Colon Carcinoma Metastatic in the Lung (tissue), 2 donors: Measurements from ENCODE around the gene TMPRSS2.

DNA sequence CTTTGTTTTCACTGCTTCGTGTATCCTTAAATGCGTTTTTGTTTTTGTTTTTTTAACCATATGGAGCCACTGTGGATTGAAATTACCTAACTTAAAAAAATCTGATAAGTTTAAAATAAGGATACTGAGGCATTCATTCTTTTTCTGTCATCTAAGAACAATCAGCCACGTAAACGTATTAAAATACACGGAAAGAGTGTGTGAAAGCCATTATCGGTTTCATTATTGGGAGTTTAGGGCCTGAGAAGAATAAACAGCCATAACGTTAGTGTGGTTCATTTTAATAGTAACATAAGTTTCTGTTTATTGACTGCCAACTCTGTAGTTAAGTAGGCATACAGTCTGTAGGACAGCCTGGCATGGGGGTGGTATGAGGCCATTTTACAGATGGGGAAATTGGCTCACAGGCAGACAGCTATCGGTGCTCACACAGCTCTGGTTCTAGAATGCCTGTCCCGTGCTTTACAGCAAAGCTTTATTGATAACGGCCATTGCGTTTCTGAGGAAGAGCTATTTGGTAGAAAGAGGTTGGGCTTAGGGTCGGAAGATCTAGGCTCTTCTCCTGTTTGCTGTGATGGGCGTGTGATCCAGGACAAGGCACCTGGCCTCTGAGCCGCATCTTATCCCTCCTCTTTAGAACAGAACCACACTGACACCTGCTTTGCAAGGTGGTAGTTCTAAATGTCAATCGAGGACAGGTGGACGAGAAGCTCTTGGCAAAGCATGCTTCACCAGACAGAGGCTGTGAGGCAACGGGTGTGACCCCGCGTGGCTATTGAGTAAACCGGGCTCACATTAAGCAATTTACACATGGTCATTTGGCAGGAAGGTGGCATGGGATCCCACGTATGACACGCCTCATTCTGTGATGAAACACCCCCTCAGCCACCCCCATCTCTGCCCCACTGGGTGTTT lies 14.8 kb downstream of the ETS2 start:
- PRO-cap, 2 experiments, result no peak in any of the 2 experiments

DNA sequence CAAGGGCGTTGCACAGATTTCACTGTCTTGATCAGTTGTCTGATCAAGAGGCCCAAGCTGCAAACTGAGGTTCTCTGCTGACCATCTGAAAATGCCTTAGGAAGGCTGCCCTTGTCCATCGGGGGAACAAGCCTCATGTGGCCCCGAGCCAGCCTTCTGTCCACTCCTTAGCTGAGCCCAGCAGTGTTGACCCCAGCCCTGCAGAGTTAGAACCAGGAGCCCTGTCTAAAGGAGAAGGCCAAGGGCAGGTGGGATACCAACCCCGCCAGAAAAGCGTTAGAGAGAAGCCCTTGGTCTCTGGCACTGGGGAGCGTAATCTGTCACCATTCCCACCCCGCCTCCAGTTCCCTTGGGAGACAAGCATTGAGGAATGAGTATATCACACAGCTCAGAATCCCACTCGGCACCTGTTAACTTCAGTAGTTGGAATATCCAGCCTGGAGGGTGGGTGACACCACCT lies 16.2 kb downstream of the ETS2 start:
- PRO-cap, 2 experiments, result no peak in any of the 2 experiments

- PRO-cap, 2 experiments, result no peak in any of the 2 experiments
Observed at GRCh38 chr21:38823779-38824915, 18.4 kb downstream of the ETS2 start.

- PRO-cap, 2 experiments, result peak in 1 of 2 experiments; most common minus-strand start chr21:38825523 (in 1)
Observed at GRCh38 chr21:38825192-38825667, 19.5 kb downstream of the ETS2 start.

DNA sequence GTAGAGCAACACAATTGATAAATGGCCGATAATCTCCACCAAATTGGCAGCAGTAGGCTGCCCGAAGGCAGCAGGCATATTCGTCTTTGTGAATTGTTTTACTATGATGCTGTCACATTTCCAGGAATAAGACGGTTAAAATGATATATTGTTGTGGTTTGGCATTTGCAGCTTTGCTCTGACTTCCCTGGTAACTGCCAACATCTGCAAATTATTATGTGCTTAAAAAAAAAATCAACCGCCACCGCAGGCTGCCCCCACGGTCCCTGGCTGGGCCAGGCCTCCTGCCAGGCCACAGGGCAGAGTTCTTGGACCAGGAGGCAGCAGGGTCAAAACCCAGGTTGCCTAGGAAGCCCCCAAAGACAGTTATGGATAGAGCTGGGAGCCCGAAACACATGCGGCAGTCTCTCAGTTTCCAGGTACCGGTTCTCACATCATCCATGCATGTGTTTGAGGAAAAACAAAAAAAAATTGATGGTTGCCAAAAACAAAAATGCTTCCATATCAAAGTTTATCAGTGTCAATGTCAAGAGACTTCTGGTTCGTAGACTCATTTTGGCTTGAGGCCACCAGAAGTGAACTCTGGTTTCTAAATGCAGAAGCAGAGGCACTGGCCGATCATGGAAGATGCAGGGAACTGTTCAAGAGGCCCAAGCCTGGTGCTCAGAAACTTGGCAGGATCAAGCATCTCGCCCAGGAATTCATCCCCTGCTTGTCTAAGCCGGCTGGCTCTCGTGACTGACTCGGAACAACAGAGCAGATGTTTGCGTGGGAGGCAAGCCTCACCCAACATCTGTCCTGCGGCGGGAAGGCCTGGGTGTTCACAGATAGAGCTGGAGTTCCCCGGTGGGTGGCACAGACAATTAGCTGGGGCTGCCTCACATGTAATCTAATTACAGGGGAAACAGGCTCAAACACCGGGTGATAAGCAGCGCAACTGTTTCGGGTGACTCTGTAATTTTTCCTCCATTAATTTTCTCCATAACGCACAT lies 179.6 kb downstream of the ETS2 start:
- PRO-cap, 2 experiments, result no peak in any of the 2 experiments

DNA sequence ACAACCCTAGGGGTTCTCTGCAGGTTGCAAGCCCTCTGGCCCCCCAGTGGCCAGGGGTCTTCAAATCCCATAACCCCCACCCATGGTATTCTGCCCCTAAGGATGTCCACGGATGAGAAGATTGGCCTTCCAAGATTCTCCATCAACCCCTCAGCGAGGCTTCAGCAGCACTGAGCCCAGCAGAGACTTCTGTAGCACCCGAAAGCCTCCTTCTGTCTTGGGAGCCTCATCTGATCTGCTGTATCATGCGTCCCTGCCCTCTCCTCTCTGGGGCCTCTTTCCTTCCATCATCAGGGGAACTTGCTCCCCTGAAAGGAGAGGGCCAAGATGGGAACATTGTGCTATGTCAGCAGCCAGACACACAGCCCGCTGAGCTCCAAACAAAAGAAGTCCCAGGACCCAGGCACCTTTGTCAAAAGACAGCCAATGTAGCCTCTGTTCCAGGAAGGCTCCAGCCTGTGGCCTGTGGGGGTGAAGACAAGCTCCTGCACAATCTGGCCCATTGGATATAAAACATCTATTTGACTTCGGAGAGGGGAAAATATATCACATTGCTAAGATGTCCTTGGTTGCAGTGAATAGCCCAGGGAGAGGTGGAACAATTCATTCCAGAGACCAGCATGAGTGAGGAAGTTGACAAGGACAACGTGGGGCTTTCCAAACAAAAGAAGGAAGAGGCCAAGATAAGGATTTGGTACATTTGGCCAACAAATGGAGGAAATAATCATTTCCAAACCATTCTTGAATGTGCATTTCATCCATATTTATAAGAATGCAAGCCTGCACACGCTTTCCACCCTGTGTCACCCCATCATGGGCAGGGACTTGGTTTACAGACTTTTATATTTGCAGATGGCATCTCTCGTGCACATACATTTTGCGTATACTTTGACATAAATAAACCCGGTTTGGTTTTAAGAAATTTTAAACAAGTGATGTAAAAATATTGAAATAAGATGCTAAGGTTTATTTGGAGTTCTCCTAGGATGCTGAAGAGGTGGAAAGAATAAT lies 186.9 kb downstream of the ETS2 start:
- PRO-cap, 2 experiments, result no peak in any of the 2 experiments

- PRO-cap, 2 experiments, result no peak in any of the 2 experiments
Observed at GRCh38 chr21:38997141-38997773, 186.0 kb downstream of the PSMG1 start.

GRCh38 chr21:39087681-39088564 lies 95.3 kb downstream of the PSMG1 start:
- PRO-cap, 2 experiments, result no peak in any of the 2 experiments

DNA sequence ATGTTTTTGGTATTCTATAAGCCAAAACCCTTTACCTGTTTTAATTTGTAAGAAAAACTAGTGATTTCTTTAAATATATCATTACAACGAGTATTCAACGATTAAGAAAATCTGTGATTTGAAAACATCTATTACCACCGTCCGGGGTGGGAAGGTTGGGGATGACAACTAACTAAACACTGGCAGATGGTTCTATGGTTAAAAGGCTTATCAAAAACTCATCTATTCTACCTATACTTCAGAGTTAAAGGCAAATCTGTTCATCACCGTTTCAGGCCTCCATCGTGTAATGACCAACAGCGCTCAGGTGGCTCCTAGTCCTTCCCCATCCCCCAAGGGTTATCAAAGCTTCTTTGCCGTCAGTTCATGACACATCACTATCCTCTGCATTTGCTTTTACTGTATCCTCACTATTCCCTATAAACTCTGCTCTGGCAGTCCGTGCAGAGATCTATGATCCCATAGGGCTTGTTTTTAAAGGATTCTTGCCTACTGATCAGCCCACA lies 8.3 kb downstream of the HMGN1 start:
- PRO-cap, 2 experiments, result no peak in any of the 2 experiments

DNA sequence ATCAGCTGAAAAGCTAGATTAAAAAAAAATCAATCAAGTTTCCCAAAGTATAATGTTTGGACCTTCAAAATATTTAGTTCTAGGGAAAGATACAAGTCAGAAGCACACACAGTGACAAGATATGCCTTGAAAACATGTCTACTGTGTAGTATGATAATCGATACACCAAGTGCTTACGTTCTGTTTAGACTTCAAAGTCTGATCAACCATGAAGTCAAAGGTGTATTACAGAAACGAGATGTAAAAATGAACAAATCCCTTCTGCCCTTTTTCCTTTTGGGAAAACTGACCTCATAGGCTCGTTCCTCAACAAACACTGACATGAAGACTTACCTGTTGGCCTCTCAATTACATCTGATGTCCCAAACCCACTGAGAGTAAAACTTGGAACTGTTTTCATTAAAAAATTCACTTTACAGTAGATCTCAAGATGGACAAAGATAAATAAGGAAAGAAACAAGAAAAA lies 2.3 kb downstream of the HMGN1 start:
- PRO-cap, 2 experiments, result no peak in any of the 2 experiments

- PRO-cap, 2 experiments, result peak in 1 of 2 experiments; most common minus-strand start chr21:41169856 (in 1)
Observed at GRCh38 chr21:41169463-41170063, 1.6 kb downstream of the BACE2 start.

GRCh38 chr21:41186864-41187721 lies 19.1 kb downstream of the BACE2 start:
- PRO-cap, 2 experiments, result no peak in any of the 2 experiments

DNA sequence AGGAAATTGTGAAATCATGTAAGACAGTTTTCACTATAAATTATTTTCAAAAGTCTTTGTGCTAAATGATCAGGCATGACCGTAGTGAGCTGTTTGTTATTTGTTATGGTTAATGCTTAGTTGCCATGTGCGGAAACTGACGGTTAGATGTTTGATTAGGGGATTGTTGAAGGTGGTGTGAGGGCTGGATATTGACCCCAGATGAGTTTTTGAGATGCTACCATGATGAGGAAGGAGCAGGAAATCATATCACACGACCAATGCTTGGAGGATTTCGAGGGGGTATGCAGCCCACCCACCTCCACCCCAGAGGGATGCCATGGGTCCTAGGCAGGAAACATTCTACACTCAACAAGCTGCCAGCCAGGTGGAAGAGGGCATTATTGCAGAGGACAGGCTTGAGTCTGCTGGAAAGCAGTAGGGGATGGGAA lies 34.1 kb downstream of the BACE2 start:
- PRO-cap, 2 experiments, result no peak in any of the 2 experiments

DNA sequence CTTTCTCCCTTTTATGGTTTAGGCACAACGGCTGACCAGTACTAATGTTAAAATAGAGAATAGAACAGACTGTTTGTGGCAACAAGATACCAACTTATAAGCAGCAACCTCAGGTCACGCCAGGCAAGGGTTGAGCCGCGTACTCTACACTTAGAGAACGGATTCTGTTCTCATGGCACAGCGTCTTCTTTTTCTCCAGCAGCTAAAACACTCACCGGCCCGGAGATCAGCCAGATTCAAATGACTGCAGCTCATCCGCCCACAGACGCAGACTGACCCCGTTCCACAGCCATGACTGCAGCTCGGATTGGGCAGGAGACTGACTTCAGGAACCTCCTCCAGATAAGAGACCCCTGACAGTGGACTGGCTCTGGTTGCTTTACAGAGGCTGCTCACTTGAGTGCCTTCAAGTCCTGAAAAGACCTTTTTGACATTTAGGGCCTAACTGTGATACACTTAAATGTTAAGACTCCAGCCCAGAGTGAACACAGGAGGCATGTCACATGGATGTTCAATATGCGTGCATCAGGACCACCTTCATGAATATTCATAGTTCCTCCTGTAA lies 42.4 kb downstream of the BACE2 start:
- PRO-cap, 2 experiments, result no peak in any of the 2 experiments

DNA sequence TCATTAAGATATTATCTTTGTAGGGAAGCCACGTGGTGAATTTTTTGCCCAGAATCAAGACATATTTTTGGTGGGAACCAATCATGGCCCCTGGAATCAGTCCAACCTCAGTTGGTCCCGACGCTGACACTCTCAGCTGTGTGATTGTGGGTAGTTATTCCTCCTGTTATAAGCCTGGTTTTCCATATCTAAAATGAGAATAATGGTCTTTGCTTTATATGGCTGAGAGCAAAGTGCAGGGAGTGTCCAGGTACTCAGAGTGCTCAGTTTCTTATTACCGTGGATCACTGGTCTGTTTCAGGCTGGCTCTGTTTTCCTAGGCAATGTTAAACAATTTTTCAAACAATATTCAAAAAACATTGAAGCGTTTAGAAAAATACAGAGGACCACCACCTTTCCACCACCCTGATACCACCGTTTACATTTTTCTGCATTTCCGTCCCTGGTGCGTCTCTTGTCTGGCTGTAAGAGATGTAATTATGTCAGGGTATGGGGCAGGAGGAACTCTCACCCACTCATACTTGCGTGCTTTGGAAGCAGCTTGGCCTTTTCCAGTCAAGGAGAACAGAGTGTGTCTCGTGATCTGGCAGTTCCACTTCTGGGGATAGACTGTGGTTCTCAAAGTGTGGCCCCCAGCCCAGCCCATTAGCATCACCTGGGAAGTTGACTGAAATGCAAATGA lies 6.6 kb downstream of the MX1 start:
- PRO-cap, 2 experiments, result no peak in any of the 2 experiments

DNA sequence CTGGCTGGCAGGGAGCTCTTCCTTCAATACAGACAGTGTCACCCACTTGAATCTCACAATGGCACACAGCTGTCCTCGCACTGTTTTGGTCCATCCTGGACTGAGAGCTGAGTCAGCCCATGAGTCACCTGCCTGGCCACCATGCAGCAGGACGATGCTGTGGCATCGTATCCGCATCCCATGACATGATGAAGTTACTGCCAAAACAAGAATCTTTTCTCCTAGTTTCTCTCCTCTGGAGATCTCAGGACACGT lies 6.0 kb downstream of the TMPRSS2 start:
- PRO-cap, 2 experiments, result peak in 1 of 2 experiments; most common minus-strand start position 60 of the sequence (in 1)

DNA sequence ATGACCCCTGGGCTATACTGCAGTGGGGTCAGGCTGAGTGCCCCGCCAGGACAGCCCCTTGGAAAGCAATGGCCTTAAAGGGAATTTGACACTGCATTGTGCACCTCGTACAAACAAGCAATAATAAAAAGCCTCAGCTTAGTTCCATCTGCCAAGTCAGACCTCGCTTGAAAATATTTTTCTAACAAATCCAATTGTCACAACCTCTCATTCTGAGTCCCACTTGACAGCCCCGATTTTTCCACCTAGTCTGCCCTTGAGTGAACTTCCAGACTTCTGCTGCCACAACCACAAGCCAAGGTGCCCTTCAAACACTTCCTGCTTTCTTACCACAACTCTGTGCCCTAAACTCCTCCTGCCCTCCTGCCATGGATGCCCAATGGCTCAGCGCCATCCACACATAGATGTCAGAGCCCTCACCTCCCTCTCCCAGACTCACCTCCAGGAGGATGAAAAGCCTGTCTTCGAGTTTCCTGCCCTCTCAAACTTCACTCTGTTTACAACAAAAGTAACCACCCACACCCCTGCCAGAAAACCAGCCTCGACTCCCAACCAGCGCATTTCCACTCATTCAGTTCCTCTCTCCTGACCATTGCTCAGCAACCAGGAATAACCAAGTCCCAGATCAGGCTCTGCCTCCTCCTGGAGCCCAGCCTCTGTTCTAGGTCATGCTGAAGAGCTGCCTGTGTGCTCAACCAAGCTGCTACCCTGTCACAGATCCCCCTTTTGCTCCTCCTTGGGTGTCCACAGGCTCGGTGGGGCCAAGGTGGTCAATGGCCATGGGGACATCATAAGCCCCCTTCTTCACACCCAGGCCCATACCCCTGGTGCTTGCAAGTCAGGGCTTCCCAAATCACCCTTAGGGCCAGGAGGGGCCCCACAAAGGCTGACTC lies 3.8 kb downstream of the TMPRSS2 start:
- PRO-cap, 2 experiments, result no peak in any of the 2 experiments

DNA sequence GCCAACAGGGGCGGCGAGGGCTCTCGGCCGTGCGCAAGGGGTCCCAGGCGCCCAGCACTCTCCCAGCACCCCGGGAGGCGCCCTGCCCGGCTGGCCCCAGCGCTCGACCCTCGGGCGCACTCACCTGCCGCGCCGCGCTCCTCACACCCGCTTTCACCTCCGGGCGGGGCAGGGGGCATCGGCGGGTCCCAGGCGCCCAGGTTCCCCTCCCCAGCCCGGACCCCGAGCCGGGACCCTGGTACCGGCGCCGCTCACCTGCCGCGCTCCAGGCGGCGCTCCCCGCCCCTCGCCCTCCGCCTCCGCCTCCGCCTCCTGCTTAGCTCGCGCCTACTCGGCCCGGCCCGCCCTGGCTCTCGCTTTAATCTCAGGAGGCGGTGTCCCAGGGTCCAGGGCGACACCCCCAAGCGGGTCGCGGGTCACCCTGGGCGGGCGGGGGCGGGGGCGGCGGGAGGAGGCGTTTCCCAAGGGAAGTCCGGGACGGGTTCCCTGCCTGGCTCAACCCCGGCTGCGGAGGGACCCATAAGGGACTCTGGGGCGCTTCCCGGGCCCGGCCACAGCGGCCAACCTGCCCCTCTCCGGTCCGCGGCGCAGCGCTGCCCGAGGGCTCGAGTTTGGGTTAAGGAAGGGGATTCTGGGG lies at the start of gene TMPRSS2:
TMPRSS2 (minus strand) TSS at position 333 of the 637 bp plus-strand sequence.
- PRO-cap, 2 experiments, result peak in 2 of 2 experiments; most common plus-strand start position 498 of the sequence (in 2); most common minus-strand start position 333 of the sequence (in 2)

DNA sequence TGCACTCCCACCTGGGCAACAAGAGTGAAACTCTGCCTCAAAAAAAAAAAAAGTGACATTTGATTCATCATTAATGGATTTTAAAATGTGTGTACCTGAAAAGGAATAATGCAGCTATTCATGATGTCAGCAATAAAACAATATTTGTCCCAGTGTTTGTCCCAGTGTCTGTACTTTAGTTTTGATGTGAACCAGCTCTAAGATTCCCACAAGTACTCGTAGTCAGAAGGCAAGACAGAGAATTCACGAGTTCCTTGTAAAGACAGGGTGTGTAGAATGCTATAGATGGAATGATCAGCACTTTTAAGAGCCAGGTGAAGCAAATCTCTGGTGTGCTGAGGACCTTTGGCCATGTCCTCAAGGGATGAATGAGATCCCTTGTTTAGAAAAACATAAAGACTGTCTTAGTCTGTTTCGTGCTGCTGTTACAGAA lies 11.9 kb upstream of the TMPRSS2 start:
- PRO-cap, 2 experiments, result peak in 1 of 2 experiments; most common minus-strand start position 218 of the sequence (in 1)

DNA sequence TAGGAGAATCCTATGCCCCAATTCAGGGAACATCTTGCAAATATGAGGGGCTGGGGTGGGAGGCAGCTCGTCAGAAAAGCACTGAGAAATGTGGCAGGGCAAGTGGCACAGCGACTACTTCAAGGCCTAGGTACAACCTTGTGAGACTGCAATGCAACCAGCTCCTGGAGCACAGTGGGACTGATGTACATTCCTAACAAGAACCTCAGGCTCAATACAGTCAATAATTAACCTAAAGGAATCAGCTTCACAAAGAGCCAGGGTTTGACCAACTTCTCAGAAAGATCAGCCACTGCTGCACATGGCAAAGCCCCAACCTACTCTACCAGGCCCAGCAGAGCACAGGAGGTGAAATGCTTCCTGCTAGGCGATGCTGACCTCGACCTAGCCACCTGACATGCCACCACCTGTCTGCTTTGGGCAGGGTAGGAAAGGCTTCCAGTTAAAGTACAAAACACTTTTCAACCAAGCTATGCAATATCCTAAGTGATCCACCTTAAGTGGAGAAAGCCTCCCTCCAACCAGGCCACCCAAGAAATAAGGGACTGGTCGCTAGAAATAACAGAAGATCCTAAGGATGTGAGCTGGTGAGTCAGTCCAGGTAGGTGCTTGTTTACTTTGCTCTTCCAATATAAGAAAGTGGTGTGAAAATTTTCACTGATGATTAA lies 2.2 kb downstream of the RIPK4 start:
- PRO-cap, 2 experiments, result no peak in any of the 2 experiments